ENCODE data around the genes PRMT3 and FIBIN.

GRCh38 chr11:18668377-18668847, 30.2 kb upstream of the TMEM86A start:
- PRO-cap, result no peak

- PRO-cap, result no peak
Measured at GRCh38 chr11:18790716-18791144, 868 bp downstream of the PTPN5 start.

GRCh38 chr11:19368826-19369580, 128.3 kb upstream of the E2F8 start:
- PRO-cap, result no peak

- PRO-cap, result no peak
Measured at GRCh38 chr11:19459367-19459934, 218.7 kb upstream of the E2F8 start.

DNA sequence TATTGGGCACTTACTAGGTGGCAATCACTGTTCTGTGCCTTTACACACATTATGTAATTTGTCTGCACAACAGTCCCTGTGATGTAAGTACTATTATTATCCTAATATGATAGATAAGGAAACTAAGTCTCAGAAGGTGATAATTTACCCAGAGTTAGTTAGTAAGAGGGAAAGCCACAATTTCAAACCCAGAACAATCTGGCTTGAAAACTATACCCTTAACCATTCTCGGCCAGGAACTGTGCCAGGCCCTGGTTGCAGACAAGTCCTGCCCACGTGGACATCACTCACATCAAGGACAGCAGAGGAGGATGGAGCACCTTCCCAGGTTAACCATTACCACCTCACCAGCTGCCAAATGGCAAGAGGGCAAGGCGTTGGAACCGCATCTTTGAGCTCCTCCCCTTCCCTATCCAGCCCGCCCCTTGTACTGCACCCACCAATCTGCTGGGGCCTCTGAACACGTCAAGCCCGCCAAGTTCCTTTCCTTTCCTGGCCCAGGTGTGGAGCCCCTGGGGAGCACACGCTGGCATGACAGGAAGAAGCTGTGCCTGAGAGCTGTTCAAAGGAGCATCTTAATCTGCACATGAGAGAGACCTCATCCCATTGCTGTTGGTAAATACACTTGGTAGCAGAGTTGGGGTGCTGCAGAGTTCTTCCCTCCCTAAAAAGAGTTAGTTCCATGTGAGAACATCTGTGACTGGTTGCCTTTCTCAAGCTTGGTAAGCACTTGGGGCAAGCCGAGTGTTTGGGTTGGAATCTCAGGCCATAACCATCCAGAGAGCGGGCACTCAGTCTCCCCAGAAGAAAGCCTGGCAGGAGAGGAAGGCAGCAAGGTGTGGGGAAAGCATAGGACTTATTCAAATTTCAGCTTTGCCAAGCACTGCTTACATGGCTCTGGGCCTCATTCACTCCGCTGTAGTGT, 78.6 kb downstream of the NAV2 start:
- PRO-cap, result no peak

DNA sequence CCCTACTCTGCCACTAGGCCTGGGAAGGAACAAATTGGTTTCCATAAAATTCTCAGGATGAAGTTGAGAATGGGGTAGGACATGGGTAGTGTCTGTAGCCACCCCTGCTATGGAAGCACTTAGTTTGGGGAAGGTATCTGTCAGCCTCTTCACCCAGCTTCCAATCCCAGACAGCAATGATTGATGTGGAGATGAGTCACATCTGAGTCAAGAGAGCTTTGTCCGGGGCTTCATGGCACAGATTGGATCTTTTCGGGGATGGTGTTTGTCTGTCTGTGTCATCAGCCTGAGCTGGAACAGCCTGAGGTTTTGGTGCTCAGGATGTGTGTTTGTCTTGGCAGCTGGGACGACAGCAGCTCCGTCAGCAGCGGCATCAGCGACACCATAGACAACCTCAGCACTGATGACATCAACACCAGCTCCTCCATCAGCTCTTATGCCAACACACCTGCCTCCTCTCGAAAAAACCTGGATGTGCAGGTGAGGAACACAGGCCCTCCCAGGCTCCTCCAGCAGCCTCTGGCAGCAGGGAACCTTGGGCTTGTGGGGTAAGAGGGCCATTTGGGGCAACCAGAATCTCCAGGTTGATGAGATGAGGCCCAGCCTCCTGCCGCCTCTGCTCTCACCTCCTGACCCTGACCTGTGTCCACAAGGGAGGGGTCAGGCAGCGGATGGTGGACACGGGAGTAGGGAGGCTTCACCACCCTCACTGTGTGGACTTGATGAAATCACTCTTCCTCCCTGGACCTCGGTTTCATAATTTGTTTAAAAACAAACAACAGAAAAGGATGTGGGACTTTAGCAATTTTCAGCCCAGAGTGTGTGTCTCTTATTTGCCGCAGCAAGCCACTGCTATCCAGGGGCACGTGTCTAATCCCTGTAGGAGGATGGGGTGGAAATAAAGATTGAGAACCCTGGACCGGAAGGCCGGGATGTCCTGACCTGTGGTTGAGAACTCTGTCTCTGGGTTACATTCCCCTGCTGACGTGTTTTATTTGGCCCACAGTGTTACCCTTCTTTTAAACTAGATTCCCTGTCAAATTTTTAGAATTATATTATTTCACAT, 124.3 kb downstream of the DBX1 start:
- PRO-cap, result no peak

DNA sequence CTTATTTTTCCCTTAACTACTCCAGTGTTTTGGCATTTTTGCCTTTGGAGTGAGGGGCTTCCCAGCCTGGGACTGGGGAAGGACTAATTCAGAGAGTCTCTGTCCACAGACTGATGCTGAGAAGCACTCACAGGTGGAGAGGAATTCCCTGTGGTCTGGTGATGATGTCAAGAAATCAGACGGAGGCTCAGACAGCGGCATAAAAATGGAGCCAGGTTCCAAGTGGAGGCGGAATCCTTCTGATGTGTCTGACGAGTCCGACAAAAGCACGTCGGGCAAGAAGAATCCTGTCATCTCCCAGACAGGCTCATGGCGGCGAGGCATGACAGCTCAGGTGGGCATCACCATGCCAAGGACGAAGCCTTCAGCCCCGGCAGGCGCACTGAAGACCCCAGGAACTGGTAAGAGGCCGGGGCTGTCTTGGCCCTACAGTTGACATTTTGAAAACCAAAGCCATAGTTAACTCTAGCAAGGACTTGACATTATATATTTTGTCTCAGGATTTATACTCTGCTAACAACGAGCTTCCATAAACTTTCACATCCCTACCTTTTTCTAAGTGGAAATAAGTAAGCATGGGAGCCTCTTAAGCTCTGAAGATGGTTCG, 116.3 kb downstream of the DBX1 start:
- PRO-cap, result no peak

GRCh38 chr11:20118080-20118808, 42.0 kb downstream of the DBX1 start:
- PRO-cap, result no peak

DNA sequence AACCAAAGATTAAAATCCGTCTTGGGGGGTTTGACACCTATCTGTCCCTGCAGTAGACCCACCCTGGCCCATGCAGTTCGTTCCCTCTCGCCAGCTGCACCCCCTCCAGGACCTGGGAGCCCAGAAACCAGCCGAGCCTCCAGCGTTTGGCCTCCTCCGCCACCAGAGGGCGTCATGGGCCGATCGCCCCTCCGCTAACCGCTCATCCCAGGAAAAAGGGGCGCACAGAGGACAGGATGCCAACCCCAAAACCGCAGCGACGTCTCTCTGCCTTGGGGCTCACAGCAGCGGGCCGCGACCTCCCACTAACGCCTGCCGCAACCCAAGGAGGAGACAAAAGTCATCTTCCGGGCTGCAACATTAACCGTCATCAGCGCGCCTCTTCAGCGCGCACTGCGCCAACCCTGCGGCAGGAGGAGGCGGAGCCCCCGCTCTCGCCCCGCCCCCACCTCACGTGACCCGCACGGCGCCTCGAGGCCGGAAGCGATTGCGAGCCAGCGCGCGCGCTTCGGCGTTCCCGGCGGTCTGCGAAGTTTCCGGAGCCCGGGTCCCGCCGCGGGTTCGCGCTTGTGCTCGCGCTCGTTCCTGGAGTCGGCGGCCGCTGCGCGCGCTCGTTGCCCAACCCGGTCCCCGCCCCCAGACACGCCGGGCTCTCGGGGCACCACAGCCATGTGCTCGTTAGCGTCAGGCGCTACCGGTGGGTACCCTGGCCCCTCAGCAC, at the start of gene PRMT3:
TSS of gene PRMT3 (plus strand) at position 639 of the 721 bp plus-strand sequence.
- PRO-cap, result bidirectional peak, plus-strand start at position 582 of the sequence, minus-strand start at position 395 of the sequence

DNA sequence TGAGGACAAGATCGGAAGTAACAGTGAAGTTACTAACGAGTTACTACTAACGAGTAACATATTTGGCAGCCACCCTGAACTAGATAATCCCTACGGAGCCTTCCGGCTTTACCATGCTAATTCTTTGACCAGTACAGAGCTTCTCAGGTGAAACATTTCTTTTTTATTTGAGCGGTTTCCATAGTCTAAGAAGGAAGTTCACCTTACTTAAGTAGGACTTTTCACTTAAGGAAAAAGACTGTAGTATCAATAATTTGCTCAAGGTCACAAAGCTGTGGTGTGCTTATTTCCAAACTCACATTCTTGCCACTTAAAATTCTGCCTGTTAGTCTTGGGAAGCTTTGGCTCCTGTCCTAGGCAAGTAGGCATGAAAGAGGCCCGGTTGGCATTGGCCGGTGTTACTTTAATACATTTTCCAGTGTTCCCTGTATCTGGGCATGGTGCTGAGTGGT, 1.0 kb downstream of the PRMT3 start:
- PRO-cap, result no peak

GRCh38 chr11:22194163-22194712, 1.4 kb downstream of the ANO5 start:
- PRO-cap, result no peak

DNA sequence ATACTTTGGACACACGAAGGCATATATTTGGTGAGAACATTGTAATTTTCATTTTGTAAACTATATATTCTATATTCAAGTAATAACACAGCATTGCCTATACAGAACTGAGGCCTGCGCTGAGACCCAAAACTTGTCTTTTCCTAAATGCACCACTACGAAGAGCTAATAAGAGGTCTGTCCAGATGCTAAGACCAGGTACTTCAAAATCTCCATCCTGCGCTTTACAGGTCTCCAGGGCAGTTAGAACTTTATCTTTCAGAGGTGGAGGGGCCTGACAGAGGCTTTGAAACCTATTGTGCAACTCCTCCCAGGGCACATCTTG, 1.1 kb downstream of the FANCF start:
- PRO-cap, result no peak

GRCh38 chr11:25991392-25991776, 340.5 kb upstream of the ANO3 start:
- PRO-cap, result no peak

GRCh38 chr11:26473910-26474163, 98.2 kb downstream of the MUC15 start:
- PRO-cap, result no peak

- PRO-cap, result no peak
Measured at GRCh38 chr11:26575886-26576232, 3.8 kb upstream of the MUC15 start.

GRCh38 chr11:26670510-26670970, 51.3 kb downstream of the SLC5A12 start:
- PRO-cap, result no peak

DNA sequence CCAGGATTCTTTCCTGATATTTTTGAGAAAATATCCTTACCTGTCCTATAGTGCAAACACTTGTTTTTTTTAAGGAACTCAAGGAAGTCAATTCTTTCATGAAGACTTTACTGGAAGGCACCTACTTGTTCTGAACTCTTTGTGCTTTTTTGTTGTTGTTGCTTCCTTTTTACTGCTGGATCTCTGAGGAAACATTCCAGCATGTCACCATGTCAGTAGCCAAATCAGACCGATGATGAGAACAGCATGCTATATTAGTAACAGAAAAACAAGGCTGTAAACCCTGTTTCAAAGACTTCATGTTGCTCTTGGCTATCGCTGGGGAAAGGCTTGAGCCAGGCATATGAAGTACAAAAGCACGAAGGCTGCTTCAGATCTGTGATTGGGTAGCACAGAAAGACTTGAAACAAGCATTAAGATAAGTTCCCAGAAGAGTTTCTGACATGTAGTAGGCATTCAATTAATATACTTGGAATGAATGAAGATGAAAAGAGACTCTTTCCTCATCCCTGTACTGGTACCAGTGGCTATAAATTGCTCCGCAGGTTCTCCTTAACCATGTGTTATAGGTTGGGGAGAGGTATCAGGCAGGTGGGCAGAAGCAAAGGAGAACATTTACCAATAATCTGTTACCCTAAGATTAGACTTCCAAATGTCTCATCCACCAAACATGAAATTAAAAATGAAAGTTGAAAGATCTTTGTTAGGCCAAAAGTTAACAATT, 125.7 kb upstream of the SLC5A12 start:
- PRO-cap, result no peak

DNA sequence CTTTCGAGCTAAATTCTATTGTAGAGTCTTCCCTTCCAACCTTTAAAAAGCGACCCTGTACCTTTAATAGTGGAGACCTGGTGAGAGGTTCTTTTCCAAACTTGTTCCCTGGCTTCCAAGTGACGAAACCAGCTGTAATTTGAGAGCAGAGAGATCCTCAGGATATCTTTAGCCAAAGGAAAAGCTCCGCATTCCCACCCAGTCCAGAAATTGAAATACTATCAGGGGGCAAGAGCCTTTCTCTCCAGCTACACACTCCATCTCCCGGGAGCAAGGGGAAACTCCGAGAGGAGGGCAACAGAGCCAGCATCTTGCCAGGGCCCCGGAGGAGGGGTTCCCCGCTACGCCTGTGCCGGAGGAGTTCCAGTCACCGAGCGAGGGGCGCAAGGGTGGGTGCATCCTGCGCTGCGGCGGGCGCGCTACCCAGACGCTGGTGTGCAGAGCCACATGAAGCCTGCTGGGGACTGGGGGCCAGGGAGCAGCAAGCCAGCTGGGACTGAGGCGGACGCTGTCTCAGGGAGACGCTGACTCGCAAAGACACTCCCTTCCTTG, at the start of gene FIBIN:
TSS of gene FIBIN (plus strand) at position 191 of the 552 bp plus-strand sequence.
- PRO-cap, result no peak

GRCh38 chr11:27401642-27402494, 38.9 kb upstream of the CCDC34 start:
- PRO-cap, result no peak

DNA sequence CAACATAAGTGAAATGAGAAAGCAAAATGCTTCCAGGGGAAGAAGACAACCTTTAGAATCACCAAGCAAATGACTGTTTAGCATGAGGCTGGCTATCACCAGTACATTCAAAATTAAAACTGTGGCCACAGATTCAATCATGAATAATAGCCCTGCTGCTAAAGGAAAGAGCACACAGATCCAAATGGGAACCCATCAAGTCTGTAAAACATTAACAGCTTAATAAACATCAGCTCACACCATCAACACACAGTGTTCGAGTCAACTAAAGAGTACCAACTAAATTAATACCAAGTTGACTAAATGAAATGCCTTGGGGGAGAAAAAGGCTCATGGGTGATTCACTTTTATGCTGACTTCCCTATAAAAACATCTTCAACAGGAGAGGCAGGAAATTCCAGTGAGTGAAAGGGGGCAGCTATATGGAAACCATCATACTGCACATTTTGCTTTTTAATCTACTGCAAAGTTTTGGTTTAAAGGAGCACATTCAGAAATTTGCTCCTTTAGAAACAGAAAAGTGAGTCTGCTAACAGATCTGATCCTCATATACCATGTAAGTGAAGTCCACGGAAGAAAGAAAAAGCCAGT, 16.4 kb downstream of the LGR4 start:
- PRO-cap, result no peak